ENCODE measurements around a stretch of chr6.

DNA sequence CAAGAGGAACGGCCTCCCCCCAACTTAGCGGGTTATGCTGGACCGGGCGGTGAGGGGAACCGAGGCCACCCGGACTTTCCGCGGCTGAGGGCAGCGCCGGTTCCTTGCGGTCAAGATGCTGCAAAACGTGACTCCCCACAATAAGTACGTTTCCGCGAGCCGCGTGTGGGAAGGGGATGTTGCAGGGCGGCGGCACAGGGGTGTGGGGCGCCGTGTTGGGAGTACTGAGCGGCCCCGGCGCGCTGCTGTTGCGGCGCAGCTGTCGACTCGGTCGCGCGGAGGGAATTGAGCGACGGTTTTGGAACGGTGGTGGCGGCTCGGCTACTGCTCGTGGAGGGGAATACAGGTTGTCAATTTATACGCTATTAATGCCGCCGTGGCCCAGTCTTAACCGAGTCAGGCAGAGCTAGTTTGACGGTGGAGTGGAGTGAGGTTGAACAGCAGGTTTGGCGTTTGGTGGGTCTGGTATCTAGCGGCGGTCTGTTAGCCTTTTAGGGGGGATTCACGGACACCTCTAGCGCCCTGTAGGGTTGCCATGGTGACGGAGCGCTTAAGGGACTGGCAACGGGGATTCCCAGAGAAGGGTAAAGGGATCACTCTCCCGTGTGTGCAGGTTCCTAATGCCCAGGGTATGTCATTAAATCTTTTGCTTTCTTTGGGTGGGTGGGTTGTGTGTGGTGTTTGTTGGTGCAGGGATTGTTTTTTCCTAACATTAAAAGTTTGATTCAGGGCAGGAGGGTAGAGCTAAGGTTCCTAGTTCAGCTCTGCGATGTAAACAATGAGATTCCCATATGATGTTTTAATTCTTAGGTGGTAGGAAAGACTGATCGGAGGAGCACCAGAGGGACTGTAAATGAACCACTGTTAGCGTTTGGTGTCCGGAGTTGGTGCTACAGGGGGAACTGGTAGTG lies 4.6 kb downstream of the BRD2 start:
- PRO-cap, 2 experiments = no peak in any of the 2 experiments

GRCh38 chr6:32973695-32974444 lies 5.5 kb downstream of the BRD2 start:
- PRO-cap, 2 experiments = peak in 2 of 2 experiments; most common minus-strand start chr6:32974082 (in 2)

DNA sequence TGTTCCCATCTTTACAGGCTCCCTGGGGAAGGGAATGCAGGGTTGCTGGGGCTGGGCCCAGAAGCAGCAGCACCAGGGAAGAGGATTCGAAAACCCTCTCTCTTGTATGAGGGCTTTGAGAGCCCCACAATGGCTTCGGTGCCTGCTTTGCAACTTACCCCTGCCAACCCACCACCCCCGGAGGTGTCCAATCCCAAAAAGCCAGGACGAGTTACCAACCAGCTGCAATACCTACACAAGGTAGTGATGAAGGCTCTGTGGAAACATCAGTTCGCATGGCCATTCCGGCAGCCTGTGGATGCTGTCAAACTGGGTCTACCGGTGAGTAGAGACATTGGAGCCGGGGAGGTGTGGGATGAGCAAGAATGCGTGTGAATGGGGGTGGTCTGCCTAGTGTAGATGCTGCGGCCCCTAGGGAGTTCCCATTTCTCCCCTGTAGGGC lies 6.1 kb downstream of the BRD2 start:
- PRO-cap, 2 experiments = no peak in any of the 2 experiments

DNA sequence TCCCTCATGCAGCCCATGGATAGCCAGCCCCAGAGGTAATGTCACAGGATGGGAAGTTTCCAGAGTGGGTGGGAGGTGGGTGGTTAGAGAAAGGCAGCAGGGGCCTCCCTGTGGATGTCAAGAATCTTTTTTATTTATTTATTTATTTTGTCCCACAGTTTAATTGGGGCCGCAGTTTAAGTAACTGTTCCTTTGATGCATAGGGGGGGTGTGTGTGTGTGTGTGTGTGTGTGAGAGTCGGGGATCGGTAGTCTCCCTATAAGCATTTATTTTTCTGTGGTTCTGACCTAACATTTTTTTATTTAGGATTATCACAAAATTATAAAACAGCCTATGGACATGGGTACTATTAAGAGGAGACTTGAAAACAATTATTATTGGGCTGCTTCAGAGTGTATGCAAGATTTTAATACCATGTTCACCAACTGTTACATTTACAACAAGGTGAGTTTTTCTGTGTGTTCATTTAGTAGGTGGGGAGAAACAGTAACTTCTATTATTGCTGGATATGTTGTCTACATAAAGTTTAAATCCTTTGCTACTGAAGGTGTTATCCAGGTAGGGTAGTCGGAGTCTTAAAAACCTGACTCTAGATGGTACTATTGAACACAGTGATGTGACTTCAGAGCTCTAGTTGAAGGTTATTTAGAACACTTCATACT lies 6.8 kb downstream of the BRD2 start:
- PRO-cap, 2 experiments = no peak in any of the 2 experiments

GRCh38 chr6:32980763-32981349 lies 12.5 kb downstream of the BRD2 start:
- PRO-cap, 2 experiments = no peak in any of the 2 experiments

DNA sequence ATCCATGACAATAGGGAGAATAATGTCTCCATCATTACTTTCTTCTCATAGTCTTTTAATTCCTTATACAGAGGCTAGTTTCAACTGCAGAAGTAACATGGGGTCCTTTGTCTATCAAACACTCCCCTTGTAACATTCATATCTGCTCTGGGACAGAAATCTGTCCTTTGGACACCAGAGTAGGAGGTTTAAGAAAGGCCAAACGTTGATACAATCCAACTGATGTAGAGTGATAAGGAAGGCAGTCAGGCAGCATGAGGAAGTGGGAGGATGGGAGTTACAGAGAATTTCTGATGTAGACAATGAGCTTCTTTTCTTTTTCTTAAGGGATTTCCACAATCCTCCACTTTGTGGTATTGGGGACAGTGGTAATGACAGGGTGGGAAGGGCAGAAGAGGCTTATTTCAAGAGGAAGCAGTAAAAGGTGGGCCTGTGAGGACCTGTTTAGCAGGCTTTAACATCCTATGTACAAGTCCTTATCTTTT lies 19.0 kb upstream of the HLA-DOA start:
- PRO-cap, 2 experiments = no peak in any of the 2 experiments

GRCh38 chr6:33089969-33090464 lies 14.2 kb downstream of the HLA-DPB1 start:
- PRO-cap, 2 experiments = no peak in any of the 2 experiments

DNA sequence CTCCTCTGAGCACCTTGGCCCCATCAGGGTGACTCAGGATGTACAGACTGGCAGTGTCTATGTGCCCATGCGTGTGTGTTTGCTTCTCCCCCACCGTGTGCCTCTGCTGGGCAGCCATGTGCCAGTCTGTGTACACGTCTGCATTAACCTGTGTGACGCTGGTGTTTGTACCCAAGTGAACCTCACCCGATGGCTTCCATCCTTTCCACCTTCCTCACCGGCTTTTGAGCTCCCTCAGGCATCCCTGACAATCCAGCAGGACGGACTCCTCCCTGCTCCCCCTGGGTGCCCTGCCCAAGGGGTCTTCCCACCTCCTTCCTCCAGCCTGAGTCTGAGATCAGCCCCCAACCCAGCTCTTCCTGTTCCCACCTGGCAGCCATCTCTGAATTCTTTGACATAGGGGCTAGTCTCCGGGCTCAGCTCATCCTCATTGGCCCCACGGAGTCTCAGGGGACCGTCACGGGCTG lies 28.3 kb downstream of the COL11A2 start:
- PRO-cap, 2 experiments = no peak in any of the 2 experiments

- PRO-cap, 2 experiments = no peak in any of the 2 experiments
Measured at GRCh38 chr6:33197615-33197960, 2.9 kb downstream of the RXRB start.

DNA sequence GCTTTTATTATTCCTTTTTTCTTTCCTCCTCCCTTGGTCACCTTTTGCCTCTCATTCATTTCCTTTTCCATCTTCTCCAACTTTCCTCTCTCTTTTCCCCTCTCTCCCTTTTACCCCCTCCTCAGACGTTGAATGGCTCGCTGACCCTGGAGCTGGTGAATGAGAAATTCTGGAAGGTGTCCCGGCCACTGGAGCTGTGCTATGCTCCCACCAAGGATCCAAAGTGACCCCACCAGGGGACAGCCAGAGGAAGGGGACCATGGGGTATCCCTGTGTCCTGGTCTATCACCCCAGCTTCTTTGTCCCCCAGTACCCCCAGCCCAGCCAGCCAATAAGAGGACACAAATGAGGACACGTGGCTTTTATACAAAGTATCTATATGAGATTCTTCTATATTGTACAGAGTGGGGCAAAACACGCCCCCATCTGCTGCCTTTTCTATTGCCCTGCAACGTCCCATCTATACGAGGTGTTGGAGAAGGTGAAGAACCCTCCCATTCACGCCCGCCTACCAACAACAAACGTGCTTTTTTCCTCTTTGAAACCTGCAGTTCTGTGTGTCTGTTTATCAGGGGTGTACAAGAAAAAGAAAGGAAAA lies 4.0 kb downstream of the RING1 start:
- PRO-cap, 2 experiments = no peak in any of the 2 experiments

DNA sequence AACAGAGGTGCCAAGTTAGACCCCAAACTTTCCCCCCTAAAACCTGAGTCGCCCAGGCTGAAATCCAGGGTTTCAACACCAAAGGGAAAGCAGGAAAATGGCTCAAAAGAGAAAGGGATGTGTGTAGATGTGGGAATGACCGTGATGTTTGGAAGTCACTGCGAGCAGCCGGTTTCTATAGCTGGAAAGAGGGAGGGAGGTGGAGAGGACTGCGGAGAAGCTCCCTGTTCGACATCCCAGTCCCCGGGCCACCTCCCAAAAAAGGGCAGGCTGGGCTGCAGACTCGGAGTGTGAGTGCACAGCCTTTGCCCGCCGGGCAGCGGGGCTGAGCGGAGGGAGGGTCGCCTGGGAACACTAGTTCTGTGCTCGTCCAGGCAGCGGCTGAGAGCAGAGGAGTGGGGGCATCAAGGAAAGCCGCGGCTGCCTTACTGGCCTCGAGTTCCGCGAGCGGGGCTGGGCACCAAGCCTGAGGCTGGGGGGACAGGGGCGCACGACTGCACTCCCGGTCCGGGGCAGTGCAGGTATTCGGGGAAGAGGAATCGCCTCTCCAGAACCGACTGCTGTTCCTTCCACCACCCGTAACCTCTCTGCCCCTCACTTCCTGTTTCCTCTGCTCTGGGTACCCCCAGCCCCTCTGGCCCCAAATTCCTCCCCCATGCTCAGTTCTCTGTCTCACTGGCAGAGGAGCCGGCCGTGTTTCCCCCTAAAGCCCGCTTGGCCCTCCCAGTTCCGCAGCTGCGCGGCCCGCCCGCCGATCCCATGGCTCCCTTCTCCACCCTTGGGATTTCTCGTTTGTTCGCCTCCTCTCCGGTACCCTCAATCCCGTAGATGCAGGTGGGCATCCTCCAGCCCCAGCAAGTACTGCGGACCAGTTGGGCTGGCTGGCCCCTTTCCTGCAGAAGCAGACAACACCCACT lies 4.9 kb downstream of the RING1 start:
- PRO-cap, 2 experiments = peak in 1 of 2 experiments; most common minus-strand start position 589 of the sequence (in 1)

DNA sequence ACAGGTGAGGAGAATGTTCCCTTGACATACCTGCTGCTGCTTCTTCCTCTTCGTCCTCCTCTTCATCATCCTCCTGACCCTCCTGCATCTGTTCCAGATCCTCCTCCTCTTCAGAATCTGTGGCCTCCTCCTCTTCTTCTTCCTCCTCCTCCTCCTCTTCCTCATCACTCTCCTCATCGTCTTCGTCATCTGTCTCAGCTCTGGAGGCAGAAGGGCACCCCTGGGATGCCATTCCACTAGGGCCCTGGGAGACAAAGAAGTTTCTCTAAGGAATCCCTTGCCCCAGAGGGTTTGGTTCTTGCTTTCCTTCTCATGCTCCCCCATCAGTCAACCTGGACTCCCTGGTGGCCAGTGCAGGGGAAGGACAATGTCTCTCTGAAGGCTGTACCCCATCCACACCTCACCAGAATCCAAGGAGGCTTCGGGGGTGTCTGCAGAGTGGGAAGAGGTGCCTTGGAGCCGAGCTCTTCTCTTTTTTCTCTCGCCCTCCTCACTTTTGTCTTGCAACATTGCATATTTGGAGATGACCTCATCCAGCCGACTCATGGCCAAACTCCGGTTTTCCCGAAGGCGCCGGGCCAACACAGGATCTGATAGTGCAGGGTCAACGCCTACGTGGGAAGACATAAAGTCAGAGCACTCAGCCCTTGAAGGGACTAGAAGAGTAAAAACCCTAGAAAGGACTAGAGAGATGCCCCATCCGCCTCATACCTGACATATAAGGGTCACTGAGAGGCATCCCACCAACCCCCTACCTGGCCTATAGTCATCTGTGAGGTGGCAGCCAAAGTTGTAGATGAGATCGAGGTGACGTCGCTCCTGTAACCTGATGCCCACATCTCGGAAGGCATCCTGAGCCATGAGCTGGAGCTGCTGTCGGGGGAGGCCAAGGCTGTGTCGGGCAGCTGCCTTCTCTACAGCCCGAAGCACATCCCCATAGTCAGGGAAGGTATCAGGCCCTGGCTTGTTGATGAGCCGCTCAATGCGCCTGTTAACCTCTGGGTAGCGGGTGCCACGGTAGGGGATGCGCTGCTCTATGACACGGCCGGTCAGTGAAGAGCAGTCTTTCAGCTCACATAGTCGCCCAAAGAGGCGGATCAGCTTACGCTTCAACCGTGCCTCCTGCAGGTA lies 2.4 kb downstream of the DAXX start:
- PRO-cap, 2 experiments = peak in 1 of 2 experiments; most common plus-strand start position 607 of the sequence (in 1); most common minus-strand start position 498 of the sequence (in 1)

- PRO-cap, 2 experiments = no peak in any of the 2 experiments
Measured at GRCh38 chr6:33357320-33357930, 28.3 kb upstream of the SMIM40 start.

DNA sequence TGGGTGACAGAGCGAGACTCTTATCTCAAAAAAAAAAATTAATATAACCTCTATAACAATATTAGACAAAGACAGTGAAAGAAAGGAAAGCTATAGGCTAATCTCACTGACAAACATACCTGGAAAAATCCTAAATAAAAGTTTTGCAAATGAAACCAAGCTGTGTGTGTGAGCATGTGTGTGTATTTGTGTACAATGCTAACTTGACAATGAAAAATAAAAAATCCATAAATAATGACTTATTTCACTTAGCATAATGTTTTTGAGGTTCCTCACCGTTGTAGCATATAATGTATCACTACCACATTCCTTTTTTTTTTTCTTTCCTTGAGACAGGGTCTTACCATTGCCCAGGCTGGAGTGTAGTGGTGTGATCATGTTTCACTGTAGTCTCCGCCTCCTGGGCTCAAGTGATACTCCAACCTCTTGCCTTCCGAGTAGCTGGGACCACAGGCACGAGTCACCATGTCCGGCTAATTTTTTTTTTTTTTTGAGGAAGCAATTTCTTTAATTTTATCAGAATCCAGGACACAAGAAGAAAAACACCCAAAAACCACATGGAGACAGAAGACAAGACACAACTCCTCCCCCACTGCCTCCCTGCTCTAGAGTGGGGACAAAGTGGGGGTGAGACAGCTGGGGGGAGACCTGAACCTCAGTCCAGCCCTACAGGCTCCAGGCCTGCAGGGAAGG lies 27.2 kb upstream of the KIFC1 start:
- PRO-cap, 2 experiments = no peak in any of the 2 experiments

GRCh38 chr6:33391130-33391752 lies 382 bp upstream of the KIFC1 start:
- PRO-cap, 2 experiments = peak in 2 of 2 experiments; most common minus-strand start chr6:33391383 (in 2)

GRCh38 chr6:33450405-33450748 lies 4.0 kb upstream of the ZBTB9 start:
- PRO-cap, 2 experiments = no peak in any of the 2 experiments

DNA sequence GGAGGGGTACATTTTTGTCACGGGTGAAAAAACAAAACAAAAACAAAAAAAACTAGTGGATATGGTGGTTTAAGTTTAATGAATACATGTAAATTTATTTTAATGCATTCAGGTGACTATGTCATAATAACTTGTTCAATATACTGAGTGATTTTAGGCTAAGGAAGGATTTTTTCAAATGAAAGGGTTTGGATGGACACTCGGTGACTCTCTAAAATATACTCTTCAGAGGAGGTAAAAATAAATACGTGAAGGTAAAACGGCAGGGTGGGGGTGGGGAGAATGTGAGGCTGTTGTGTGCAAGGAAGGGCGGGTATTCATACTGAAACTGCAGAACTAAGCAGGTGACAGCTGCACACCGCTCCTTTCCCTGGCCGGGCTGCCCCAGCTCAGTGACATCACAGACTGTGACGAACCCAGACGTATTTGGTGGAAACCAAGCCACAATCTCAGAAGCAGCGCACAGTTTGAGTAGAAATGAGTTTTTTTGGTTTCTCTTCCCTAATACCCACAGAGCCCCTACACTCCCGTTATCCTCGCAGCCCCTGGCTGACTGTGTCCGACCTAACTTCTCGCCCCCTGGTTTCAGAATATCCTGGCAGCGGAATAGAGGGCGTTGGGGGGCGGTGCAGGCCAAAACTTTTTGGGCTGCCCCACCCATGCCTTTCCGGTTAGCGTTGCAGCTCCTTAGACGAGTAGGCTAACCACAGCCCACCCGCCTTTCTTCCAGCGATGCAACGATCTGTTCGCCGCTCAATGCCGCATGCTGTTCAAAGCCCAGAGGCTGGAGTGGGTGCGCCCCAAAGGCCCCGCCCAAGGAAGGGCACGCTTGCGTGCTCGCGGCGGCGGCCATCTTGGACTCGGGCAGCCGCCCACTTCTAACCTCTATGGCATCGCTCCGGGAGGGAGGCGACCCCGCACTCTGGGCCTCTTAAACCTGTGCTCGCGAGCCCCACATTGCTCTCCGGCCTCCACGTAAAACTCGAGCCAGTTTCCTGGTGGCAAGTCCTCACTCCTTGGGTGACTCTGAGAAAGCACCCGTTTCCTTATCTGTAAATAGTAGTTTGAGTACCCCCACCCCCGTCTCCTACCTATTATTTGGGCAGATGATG lies 9.1 kb downstream of the BAK1 start:
- PRO-cap, 2 experiments = peak in 2 of 2 experiments; most common plus-strand start position 858 of the sequence (in 1); most common minus-strand start position 744 of the sequence (in 2)

DNA sequence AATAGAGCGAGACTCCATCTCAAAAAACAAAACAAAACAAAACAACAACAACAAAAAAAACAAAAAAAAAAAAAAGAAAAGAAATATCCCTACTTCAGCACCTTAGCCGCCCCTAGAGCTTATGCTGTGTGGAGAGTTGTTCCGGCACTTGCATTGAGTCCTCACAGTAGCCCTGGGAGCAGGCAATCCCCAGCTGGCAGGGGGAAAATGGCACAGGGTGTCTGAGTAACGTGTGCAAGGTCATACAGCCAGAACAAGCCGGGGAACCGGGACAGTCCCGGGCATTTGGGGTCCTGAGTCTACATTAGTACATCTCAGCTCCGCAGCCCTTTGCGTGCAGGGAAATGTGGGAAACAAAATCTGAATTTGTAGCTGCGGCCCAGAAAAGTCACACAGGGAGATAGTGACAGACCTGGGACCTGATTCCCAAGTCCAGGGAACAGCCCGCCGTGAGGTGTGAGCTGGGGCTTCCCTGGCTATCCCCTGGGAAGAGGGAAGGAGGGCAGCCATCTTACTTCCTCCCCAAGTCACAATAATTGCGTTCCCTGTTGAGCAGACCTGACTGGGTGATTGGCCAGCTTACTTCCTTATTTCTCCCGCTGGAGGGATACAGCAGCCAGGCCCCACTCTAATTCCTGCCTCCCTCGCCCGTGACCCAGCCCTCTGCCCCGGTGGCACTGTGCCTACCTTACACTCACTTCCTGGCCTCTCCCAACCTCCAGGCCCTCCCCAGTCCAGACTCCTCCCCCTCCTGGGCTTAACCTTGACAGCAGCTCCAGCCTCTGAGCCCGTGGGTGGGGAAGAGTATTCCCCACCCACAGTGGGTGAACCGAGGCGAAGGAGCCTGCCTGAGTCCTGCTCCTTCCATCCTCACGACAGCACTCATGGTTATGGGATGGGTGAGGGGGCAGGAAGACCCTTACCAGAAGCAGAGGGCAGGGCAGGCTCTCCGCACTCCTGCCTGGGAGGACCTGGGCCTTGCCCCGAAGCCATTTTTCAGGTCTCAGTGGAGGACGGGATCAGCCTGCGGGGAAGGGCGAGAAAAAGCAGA lies 3.1 kb downstream of the BAK1 start:
- PRO-cap, 2 experiments = no peak in any of the 2 experiments

DNA sequence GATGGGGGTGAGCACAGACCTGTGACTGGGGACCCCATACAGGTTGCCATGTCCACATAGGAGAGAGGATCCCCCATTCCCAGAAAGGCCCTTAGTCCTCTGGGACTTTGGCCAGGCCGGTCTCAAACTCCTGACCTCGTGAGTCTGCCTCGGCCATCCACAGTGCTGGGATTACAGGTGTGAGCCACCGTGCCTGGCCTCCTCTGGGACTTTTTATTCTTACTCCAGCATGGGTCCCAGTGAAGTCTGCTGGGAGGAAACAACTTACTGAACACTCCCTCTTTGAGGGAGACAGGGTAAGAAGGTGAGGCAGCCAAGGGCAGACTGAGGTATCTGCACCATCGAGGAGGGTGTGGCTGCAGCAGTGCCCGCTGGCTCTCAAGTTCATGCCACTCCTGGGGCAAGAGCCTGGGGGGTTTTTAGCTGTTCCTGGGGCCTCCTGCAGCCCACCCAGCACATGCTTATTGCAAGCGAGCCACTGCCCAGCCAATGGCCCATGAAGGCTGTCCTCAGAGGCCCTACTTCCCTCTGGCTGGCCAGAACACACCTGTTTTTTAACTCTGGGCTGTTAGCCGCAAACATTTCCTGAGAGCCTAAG lies 2.3 kb downstream of the BAK1 start:
- PRO-cap, 2 experiments = no peak in any of the 2 experiments

DNA sequence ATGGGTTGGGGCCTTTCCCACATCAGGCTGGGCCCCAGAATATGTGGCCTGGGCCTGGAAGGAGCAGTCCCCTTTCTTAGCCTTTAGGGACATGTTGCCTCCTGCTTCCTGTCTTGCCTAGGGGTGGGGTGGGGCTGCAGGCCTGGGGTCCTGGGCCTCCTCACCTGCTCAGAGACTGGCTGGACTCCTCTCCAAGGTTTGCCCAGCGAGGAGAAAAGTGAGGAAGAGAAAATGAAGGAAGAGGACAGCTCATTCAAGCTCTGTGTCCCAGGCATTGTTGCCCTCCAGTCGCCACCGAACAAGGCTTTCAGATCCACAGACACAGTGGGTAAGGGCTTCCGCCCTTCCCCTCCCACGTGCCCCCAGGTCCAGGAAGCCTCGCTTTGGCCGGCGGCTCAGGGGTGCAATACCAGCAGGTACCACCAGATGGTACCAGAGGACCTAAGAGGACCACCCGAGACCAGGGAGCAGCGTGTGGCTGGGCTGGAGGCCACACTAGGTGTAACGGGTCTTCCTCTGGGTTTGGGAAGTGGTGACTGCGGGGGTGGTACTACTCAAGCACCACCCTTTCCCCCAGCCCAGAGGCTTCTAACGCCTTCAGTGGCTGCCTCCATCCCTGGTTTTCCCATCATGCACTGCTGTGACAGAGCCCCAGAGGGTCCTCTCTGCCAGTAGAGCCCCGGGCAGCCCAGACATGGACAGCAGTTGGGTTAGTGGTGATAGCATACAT lies 5.5 kb upstream of the BAK1 start:
- PRO-cap, 2 experiments = no peak in any of the 2 experiments